Mesenchymal stem cell of Wharton's jelly (primary cell): ENCODE data around the genes C6orf89 and PI16.

DNA sequence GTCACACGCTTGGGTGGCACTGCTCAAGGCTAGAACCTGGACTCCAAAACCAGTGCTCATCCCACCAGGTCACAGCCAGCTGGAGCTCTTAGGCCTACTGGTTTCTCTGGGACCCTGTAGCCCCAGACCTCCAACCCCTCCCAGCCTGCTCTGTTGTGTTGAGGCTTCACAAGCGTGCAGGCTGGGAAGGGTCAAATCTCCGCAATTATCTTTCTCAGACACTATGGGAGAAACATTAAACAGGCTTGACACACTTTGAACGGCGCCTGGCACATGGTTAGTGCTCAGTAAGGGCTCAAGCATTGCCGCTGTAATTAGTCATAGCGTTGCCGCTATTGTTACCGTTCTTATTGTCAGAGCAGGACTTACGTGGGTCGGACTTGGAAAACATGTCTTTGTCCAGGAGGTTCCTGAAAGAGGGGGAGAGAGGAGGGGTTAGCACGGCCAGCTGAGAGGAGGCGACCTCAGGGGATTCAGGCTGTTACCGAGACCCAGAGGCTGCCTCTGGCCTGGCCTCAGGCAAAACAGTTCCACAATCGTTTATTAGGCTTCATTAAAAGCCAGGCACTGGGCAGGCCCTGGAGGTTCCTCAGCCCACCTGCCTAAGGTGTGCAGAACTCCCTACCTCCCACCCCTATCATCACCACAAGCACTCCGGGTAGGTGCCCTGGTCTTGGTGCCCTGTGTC is 16.4 kb downstream of the CPNE5 start:
- CAGE, long polyA plus RNA = no peak

DNA sequence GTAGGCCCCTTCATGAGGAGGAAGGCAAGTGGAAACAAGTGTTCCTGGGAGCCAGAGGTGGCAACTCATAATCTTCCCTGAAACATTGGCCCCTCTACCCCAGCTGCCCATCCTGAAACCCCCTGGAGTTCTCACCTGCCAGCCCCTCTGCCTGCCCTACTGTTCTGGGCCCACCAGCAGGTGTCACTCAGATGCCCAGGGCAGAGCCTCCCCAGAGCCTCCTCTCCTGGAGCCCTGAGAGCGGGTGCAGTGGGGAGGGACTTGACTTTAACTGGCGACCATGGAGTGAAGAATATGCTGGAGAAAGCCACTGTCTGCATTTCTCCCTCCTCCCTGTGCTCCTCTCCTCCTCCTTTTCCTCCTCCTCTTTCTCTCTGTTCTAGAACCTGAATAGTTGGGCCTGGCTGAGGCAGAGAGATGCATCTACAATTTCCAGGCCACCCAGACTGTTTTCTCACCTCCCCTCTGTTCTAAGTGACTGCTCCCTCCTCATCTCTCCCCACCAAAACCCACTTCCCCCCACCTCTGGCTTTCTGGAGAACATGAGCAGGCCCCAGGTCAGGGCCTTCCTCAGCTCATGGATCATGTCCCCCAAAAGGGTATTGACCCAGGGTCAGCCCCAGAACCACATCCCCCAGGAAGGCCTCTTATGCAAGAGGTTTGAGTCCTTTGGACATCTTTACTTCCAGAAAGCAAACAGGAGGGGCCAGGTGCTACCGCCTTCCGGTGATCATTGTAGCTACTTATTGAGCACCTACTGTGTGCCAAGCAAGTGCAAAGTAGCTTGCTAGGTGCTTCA is 2.7 kb downstream of the CPNE5 start:
- CAGE, long polyA plus RNA = no peak

DNA sequence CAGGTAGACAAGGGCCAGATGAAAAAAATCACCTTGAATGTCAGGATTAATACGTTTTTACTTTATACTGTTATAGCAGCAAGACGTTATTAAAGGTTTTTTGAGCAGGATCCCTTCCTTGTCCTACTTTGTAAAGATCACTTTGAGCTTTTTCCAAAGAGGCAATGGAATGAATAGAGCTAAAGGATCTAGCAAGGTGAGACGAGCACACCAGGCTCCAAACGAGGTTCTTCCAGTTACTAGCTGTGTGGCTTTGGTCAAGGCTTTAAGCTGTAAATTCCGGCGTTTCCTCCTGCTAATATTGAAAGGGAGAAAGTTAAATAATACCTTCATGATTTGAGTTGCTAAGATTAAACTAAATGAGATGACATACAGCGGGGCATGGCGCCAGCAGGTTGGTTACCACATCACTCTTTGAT is 762 bp downstream of the PPIL1 start:
- CAGE, long polyA plus RNA = no peak

GRCh38 chr6:36885513-36886599 is at the start of gene C6orf89:
Gene C6orf89, plus strand, starts transcription at chr6:36885952.
- CAGE, long polyA plus RNA = no peak

DNA sequence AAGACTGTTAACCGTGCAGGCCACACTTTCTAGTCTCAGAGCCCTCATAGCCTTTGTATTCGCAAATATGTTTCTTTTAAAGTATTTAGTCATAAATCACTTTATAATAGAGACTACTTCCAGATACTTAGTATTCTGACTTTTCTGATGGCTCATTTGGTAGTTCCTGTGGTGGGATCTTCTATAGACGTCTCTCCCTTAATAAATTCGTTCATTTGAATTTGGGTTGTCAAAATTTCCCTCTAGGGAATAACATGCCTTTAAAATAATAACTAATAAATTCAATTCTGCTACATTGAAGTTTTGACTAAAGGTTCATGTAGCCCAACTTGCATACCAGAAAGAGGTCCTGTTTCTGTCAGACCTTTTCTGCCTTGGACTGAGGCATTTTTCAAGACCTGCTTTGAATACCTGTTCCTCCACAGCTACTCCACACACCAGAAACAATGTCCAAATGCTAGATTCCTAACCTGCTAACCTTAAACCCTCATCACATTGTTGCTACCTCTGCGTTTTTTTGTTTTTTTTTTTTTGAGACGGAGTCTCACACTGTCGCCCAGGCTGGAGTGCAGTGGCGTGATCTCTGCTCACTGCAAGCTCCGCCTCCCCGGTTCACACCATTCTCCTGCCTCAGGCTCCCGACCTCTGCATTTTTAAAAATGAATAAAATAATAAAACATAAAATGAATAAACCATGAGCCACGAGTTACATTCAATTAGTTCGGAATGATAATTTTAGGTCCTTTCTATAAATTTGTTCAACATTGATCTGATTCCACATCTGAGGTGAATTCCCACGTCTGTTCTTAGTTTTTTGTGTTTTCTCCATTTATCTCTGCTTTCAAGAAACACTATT is 1.1 kb downstream of the C6orf89 start:
- CAGE, long polyA plus RNA = no peak

- CAGE, long polyA plus RNA = no peak
Observed at GRCh38 chr6:36954157-36955132, at the start of gene PI16. Gene PI16, plus strand, starts transcription at chr6:36954738.

DNA sequence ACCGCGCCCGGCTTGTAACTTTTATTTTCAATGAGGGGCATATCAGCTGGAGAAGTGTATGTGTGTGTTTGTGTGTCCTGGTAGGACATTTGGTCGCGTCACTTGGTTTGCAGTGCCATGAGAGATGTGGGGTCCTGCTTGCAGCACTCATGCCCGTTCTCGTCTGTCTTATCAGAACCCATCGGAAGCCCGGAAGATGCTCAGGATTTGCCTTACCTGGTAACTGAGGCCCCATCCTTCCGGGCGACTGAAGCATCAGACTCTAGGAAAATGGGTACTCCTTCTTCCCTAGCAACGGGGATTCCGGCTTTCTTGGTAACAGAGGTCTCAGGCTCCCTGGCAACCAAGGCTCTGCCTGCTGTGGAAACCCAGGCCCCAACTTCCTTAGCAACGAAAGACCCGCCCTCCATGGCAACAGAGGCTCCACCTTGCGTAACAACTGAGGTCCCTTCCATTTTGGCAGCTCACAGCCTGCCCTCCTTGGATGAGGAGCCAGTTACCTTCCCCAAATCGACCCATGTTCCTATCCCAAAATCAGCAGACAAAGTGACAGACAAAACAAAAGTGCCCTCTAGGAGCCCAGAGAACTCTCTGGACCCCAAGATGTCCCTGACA is 8.3 kb downstream of the PI16 start:
- CAGE, long polyA plus RNA = no peak

- CAGE, long polyA plus RNA = no peak
Observed at GRCh38 chr6:36967045-36968005, 12.8 kb downstream of the PI16 start.

DNA sequence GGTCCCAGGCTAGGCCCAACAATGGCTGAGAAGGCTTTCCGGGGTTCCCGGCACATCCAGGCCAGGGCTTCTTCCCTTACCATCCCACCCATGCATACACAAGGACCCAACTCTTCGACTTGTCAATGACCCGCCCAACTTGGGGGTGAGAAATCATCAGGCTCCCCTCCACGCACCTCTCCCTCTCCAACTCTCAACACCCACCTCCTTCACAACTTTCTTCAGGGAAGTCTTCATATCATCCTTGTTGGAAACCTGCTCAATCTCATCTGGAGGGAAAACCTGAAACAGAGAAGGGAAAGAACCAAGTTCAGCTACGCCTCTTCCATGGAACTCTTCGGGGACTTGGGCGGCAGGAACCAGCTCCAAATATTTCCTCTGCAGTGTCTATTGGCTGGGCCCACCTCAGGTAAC is 8.1 kb downstream of the MTCH1 start:
- CAGE, long polyA plus RNA = no peak

DNA sequence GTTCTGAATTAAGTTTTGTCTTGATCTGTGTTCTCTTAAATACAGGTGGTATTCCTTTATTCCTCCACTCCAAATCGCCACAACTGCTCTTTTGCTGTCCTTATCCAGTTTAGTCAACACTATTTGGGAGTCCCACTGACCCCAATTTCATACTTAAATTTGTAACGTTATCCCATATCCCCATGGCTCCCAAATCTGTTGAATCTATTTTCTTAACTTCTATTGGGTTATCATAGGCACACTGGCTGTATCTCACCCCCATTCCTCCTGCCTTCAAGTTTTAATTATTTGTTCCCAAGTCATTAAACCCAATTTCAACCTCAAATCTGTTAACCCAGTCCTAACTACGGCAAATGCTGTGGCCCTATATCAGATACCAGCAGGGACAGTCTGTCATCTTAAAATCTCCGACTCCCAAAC is 2.7 kb downstream of the MTCH1 start:
- CAGE, long polyA plus RNA = no peak

DNA sequence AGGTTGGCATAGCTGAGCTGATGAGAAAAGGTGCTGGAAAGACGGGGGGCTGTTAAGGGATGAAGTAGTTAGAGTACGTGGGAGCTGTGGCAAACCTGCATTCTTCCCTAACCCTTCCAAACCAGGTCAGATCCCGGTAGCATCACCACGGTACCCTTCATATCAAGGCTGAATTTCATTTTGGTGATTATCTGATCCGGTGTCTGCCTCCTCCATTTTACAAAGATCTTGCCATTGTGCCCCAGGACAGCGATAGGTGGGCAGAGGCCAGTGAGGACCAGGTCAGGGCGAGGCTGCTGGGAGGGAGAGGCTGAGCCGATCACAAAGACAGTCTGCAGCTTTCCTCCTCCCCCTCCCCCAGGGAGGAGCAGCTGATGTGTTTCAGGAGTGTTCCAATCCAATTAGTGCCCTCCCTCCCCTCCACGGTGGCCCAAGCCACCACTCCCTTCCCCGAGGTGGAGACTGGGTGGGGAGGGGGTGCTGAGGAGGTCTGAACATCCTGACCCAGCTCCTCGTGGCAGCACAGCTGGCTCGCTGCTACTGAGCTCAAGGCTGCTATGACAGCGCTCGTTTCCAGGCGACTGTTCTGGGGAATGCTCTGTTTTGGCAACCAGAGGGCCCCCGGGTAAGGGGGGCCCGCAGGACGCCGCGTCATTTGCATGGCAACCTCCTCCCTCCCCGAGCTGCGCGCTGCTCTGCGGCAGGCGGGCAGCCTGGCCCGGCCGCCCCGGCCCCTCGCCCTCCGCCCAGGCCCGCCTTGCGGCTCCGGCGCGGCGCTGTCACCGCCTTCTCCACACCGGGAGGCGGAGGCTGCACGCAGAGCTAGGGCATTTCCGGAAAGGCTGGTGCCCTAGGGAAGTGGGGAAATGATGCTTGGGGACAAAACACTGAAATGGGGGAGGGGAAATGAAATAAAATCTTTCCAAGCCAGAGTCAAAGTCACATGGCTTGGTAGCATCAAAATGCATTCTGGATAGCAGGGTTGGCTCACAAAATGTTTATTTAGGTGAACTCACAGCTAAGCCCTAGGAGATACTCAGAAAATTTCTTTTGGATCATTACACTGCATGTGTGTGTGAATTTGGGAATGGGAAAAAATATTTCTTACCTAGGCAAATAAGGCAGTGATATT is 67.5 kb upstream of the PIM1 start:
- CAGE, long polyA plus RNA = no peak

DNA sequence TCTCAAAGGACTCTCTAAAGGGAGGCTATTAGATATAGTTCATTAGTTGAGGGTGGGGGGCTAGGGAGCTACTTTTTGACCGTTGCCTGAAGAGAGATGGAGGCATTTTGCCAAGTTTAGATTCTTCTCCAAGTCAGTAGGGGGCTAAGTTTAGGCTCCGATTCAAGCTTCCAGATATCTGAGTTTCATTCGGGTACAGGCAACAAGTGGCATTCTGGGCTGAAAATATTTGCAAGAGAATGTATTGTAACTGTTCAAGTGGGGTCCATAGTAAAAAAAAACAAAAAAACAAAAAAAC is 43.4 kb upstream of the PIM1 start:
- CAGE, long polyA plus RNA = no peak

DNA sequence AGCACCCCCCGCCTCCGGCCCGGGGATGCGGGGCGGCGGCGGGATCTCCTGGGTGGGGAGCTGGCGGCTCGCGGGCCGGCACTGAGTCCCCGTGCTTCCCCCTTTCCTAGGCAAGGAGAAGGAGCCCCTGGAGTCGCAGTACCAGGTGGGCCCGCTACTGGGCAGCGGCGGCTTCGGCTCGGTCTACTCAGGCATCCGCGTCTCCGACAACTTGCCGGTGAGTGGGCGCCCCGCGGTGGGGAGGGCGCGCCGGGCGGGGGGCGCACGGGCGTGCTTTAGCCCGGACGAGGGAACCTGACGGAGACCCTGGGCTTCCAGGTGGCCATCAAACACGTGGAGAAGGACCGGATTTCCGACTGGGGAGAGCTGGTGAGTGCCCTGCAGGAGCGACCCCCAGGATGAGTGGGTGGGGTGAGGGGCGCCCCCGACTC is 726 bp downstream of the PIM1 start:
- CAGE, long polyA plus RNA = no peak

DNA sequence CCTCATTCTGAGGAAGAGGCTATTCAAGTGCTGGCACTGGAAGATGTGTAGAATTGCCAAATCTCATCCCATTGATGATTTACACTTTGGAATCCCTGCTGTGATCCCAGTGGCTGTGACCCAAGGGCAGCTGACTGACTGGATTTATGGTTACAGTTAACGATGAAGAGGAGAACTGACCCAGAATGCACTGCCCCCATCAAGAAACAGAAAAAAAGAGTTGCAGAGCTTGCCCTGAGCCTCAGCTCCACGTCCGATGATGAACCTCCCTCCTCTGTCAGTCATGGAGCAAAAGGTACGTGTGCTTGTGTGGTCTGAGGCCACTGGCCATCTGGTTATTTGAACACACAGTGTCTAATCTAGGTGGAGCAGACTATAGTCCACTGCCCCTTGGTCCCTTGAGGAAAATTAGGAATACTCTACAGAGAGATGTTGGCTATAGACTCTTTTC is 2.5 kb downstream of the CMTR1 start:
- CAGE, long polyA plus RNA = no peak

- CAGE, long polyA plus RNA = no peak
Observed at GRCh38 chr6:37517217-37518024, 17.7 kb upstream of the CCDC167 start.

DNA sequence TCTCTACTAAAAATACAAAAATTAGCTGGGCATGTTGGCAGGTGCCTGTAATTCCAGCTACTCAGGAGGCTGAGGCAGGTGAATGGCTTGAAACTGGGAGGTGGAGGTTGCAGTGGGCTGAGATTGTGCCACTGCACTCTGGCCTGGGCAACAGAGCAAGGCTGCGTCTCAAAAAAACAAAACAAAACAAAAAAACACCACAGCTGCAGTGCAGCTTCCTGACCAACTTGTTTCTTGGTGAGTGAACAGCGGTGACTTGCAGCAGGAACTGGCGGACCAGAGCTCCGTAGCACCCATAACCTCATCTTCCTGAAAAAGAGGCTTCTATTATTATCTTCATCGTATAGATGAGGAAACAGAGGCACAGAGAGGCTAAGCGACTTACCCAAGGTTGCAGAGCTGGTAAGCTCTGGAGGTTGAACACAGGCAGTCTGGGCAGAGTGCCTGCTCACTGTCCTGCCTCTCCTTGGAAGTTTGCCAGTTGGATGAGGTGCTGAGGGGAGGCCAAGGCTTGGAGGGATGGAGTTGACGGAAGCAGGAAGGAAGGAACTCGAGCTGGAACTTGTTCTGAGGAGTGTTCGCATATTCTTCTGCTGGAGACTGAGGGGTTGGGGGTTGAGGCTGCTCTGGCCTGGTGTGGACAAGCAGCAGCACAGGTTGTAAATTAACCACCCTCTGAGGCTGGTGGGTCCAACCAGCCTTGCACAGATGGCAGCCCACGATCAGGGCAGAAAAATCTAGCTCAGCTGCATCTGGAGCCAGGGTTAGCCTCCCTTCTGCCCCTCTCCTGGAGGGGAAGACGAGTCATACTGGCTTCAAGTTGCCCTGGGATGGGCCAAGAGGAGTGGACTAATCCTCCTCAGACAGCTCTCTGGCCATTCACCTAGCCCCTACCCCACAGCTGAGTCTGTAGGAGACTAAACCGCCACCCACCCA is 48.0 kb upstream of the CCDC167 start:
- CAGE, long polyA plus RNA = no peak

- CAGE, long polyA plus RNA = no peak
Observed at GRCh38 chr6:37825691-37826691, 6.5 kb downstream of the ZFAND3 start.

DNA sequence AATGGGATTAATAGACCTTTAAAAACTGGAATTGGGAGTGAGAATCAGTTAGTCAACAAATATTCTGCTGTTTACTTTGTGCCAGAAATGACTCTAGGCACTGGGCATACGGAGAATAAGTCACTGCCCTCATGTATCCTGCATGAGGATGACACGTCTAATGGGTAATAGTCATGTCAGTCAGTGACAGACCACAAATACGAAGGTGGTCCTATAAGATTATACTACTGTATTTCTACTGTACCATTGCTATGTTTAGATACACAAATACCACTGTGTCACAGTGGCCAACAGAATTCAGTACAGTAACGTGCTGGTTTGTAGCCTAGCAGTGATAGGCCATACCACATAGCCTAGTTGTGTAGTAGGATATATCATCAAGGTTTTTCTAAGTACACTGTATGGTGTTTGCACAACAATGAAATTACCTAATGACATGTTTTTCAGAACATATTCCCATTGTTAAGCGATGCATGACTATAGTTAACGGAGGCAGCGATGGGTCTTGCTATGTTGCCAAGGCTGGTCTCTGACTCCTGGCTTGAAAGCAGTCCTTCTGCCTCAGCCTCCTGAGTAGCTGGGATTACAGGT is 30.9 kb downstream of the ZFAND3 start:
- CAGE, long polyA plus RNA = no peak

DNA sequence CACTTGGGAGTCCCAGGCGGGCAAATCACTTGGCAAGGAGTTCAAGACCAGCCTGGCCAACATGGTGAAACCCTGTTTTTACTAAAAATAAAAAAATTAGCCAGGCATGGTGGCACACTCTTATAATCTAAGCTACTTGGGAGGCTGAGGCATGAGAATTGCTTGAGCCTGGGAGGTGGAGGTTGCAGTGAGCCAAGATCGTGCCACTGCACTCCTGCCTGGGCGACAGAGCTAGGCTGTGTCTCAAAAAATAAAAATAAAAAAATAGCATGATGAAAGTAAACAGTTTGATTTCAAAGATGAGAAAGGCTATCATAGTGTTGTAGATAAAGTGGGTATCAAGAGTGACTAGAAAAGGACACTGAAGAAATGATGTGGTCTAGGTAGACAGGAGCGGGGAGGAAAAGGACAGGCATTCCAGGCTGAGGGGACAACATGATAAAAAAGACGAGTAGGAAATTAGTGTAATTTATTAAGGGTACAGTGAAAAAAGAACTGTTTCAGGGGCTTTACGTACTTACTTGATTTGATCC is 41.6 kb downstream of the ZFAND3 start:
- CAGE, long polyA plus RNA = no peak

DNA sequence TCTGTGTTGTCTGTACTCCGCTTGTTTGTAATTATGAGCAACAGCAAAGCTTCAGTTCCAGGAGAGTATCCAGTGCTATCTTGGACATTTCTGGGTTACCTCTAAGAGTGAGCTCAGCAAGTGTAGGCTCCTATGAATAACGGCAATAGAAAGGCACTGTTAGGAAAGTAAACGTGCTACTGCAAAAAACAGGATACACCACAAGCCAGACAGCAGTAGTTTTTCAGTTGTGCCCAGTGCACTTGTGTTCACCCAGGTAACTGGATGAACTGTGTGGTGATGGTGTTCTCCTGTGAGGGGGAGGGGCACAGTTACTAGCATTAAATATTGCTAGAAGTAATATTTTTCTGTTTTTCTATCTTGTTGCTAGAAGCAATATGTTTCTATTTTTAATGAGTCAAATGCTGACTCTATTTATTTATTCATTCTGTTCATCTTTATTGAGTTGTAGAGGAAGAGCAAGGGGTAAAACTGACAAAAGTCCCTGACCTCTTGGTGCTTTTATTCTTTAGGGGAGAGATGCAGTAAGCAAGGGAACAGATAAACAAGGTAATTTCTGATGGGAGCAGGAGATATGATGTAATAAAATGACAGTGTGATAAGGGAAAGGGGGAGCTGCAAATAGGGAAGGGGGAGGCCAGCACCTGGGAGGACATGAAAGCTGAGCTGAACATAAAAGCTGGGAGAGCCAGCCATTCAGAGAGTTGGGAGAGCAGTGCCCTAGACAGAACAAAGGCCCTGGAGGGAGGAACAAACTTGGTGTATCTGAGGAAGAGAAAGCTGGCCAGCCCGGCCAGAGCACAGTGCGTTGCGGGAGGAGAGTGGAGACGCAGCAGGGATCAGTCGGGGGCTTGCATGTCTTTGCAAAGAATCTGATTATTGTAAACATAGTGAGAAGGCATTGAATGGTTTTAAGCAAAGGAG is 317.8 kb downstream of the ZFAND3 start:
- CAGE, long polyA plus RNA = no peak